ENCODE results near the genes CDK3, RNF157, PRPSAP1, UBE2O and SRSF2.

DNA sequence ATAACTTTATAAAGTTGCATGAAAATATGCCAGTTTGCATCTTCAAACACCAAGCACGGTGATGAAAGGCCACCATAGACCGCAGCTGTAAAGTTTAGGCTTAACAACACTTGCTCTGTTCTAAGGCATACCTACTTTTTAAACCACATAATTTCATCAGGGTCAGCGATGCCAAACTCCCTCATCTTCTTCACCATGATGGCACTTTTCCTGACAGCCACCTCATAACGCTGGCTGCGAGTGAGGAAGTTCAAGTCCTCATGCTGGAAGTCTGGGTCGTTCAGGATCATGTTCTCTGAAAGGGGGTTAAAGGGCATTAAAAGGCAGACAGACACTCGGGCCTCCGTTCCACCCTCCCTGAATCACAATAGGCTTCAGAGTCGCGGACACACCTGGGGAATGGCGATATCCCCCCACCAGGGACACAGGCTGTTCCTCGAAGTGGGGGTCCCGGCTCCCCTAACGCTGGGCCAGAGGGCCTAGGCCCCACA lies 522 bp downstream of the ACOX1 start:
- PRO-cap, 6 experiments, result no peak in any of the 6 experiments
- RAMPAGE, long total RNA, 2 experiments, result no peak in any of the 2 experiments
- RRBS, result no CpG with 5 or more reads among the region's 14 CpGs

DNA sequence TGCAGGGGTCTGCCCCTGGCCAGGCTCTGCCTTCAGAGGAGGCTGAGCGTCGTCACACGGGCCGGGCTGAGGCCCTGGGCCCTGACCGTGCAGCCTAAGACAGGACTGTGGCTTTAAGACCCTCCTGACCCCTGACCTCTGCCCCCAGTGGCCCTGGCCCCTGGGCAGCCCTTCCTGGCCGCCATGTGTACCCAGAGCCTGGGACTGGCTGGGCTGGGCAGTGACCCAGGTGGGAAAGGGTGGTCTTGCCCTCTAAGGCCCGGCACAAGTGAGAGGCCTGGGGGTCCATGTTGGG lies at the start of gene CDK3:
Gene CDK3 (plus strand): TSS at position 117 of the 295 bp plus-strand sequence.
- PRO-cap, 6 experiments, result no peak in any of the 6 experiments
- RAMPAGE, long total RNA, 2 experiments, result no peak in any of the 2 experiments
- RRBS, result no CpG with 5 or more reads among the region's 7 CpGs

DNA sequence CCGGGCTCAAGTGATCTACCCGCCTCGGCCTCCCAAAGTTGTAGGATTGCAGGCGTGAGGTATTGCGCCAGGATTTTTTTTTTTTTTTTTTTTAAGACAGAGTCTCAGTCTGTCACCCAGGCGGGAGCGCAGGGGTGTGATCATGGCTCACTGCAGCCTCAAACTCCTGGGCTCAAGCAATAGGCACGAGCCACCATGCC lies 1.0 kb downstream of the EVPL start:
- PRO-cap, 6 experiments, result no peak in any of the 6 experiments
- RAMPAGE, long total RNA, 2 experiments, result no peak in any of the 2 experiments
- RRBS, result no CpG with 5 or more reads among the region's 8 CpGs

DNA sequence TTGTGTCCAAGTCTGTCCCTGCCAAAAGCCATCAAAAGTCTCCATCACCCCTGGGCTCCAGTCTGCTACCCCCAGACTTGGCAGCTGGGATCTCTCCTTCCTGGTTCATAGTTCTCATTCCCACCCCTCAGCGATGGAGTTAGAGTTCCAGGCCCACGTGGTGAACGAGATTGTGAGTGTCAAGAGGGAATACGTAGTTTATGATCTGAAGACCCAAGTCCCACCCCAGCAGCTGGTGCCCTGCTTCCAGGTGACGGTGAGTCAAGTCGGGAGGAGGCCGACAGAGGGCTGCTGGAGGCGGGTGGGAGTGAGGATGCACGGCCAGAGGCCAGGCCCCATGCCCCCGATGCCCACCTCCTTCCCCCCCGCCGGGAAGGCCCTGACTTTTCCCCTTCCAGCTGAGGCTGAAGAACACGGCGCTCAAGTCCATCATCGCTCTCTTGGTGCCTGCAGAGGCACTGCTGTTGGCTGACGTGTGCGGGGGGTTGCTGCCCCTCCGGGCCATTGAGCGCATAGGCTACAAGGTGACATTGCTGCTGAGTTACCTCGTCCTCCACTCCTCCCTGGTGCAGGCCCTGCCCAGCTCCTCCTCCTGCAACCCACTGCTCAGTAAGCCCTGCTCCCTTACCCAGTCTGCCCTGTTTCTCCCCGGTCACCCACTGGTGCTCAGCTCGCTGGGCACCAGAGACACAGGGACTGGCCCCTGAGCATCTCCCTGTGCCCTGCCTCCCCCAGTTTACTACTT lies 2.3 kb downstream of the ZACN start:
- PRO-cap, 6 experiments, result no peak in any of the 6 experiments
- RAMPAGE, long total RNA, 2 experiments, result no peak in any of the 2 experiments
- RRBS, result 86% methylated on average over 1 of the region's 22 CpGs

- PRO-cap, 6 experiments, result no peak in any of the 6 experiments
- RAMPAGE, long total RNA, 2 experiments, result no peak in any of the 2 experiments
- RRBS, result 81% methylated on average over 3 of the region's 11 CpGs
Measured at GRCh38 chr17:76087970-76088451, 9.0 kb downstream of the ZACN start.

DNA sequence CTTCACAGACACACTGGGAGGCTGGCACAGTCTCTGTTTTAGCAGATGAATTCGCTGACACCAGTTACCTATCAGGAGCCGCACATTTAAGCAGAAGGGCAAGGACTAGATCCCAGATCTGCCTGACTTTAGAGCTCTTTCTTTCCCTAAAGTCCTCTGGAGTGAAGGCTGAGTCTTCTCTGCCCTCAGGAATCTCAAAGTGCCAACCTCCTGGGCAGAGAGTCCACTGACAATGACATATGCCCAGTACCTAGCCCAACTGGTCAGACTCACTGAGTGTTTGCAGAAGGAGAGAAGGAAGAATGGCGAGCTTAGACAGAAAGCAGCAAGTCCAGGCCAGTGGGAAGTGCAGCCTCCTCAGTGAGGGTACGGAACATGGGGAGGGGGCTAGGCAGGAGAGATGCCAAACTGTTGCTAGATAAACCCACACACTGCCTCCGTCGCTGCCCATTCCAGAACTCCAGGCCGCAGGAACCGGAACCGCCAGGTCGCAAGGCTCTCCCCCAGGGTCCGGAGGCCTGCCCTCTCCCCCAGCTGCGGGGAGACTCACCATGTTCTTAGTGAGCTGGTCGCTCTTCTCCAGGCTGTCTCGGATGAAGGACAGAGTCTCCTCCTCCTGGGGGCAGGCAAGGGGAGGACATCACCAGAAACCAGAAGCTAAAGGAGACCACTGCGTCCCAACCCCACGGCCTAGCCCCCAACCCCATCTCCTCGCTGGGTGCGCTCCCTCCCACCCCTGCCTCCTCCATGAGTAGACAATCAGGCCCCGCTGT lies 590 bp downstream of the EXOC7 start:
- PRO-cap, 6 experiments, result no peak in any of the 6 experiments
- RAMPAGE, long total RNA, 2 experiments, result no peak in any of the 2 experiments
- RRBS, result no CpG with 5 or more reads among the region's 19 CpGs

DNA sequence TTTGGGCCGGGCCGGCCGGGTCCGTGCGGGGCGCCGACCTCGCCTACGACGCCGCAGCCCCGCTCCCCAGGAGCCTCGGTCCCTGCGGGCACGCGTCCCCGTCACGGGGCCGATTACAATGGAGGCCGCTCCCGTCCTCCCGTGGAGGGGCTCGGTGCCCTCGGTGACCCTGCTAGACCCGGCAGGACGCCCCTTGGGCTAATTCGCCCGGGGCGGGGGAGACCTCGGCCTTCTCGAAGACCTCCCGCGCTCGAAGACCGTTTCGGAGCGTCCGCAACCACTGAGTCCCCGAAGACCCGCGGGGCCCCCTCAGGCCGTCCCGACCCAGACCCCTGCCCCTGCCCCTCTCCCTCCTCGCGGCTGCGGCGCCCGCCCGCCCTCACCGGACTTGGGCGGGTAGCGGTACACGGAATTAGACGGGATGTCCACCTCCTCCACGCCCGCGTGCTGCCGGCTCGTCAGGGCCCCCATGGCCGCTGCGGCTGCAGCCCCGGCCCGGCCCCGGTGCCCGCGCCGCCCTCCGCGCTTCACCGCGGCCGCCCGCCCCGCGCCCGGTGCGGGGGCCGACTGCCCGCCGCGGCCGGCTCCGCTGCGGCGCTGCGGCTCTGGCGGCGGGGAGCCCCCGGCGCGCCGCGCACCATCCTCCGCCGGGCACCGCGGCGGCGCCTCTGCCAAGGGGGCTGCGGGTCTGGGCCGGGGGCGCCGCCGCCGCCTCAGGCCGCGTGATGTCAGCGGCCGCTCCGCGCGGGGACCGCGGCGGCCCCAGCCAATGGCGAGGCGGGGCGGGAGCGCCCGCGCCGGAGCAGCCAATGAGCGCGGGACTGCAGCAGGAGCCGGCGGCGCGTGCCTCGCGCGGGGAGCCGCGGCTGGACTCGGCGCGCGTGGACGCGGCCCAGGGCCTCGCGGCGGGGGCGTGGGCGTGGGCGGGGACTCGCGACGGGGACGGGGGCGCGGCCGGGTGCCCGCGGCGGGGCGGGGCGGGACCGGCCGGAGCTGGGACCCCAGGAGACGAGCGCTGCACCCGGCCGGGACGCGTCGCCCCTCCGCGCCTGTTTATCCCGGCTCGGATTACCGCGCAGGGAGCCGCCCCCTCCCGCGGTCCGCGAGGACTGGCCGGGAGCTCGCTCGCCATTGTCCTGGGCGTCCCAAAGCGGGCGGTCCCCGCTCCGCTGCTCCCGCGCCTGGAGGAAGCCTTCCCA lies at the start of gene RNF157:
Gene RNF157 (minus strand): TSS at position 724 of the 1,199 bp plus-strand sequence.
- PRO-cap, 6 experiments, result peak in 6 of 6 experiments; most common plus-strand start position 1,131 of the sequence (in 6); most common minus-strand start position 670 of the sequence (in 4)
- RAMPAGE, long total RNA, 2 experiments, result no peak in any of the 2 experiments
- RRBS, result 2% methylated on average over 67 of the region's 187 CpGs

GRCh38 chr17:76256606-76257169 lies 8.5 kb upstream of the UBALD2 start:
- PRO-cap, 6 experiments, result peak in 3 of 6 experiments; most common minus-strand start chr17:76256913 (in 2)
- RAMPAGE, long total RNA, 2 experiments, result no peak in any of the 2 experiments
- RRBS, result no CpG with 5 or more reads among the region's 15 CpGs

DNA sequence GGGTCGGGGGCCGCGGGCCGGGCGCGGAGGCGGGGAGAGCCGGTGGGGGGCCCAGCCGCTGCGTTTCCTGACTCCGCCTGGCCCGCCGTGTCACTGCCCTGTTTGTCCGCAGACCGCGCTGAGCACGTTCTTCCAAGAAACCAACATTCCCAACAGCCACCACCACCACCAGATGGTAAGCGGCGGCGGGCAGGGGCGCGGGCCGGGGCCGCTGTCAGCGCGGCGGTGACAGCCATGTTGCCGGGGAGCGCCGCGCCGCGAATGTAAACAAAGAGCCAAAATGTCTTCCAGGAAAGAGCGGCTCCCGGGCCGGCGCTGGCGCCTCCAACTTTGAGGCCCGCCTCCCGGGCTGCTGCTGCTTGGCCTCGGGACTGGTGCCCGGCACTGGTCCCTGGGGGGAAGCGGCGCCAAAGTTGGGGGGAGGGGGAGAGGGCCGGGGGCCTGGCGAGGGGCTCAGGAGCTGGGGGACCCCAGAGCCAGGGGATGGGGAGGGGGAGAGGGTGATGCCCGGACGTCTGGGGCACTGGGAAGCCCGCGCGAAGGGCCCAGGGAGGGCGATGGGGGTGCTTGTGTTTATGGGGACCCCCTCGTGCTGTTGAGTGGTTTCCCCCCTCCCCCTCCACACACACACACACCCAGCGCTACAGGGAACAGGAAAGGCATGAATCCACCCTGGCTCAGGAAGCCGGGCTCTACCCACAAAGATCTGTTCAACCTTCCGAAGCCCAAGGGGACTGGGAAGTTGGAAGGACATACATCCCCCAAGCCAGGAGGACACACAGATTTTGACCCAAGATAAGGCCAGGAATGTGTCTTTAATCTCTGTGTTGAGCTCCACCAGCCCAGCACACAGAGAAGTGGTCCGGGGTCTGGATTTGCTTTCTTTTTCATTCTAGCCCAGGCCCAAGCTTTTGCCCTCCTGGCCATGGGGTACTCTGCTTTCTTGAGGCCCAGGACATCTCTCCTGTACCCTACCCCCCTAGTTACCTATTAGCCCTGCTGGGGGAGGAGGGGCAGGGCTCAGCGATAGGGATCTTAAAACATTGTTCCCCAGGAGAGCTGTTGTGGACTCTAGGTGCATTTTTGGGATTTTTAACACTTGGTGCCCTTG lies 1.0 kb downstream of the UBALD2 start:
- PRO-cap, 6 experiments, result peak in 6 of 6 experiments; most common plus-strand start position 290 of the sequence (in 2); most common minus-strand start position 265 of the sequence (in 6)
- RAMPAGE, long total RNA, 2 experiments, result no peak in any of the 2 experiments
- RRBS, result 2% methylated on average over 28 of the region's 58 CpGs

DNA sequence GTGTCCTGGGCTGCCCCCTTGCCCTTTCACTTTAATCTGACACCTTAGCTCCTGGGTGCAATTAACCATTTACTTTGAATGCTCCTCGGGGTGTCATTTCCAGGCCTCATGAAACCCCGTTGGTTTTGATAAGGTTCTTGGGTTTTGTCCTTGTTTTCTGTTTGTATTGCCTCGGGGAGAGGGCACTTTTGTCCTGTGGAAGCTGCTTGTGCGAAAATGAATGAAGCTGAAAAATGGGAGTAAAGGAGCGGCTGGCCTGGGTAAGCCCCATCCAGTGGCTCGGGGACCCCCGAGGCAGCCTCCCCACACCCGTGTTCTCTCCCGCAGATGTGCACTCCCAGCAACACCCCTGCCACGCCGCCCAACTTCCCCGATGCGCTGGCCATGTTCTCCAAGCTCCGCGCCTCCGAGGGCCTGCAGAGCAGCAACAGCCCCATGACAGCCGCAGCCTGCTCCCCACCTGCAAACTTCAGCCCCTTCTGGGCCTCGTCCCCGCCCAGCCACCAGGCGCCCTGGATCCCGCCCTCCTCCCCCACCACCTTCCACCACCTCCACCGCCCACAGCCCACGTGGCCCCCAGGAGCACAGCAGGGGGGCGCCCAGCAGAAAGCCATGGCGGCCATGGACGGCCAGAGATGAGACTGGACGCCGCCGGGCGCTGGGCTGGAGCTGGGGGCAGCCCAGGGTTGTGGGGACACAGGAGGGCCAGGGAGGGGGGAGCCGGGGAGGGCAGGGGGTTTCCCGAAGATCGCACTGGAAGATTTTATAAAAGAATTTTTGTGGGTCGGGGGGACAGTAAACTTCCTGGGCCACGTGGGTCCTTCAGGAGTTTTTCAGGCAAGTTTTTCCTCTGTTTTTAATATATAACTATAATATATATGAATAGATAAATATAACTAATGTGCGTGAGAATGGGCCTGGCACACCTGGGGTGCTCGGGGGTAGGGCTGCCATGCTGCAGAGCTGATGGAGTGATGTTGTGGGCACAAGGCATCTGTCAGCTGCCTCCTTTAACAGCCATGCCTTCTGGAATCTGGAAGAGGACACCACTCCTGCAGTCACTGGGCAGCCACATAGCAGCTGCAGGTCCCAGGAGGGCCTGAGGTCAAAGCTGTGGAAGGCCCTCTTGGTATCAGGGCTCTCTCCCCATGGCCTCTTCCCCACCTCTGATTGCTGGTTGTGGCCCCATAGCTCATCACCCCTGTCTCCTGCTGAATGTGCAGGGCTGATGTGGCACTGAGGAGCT lies 5.1 kb downstream of the UBALD2 start:
- PRO-cap, 6 experiments, result no peak in any of the 6 experiments
- RAMPAGE, long total RNA, 2 experiments, result no peak in any of the 2 experiments
- RRBS, result 52% methylated on average over 2 of the region's 37 CpGs

DNA sequence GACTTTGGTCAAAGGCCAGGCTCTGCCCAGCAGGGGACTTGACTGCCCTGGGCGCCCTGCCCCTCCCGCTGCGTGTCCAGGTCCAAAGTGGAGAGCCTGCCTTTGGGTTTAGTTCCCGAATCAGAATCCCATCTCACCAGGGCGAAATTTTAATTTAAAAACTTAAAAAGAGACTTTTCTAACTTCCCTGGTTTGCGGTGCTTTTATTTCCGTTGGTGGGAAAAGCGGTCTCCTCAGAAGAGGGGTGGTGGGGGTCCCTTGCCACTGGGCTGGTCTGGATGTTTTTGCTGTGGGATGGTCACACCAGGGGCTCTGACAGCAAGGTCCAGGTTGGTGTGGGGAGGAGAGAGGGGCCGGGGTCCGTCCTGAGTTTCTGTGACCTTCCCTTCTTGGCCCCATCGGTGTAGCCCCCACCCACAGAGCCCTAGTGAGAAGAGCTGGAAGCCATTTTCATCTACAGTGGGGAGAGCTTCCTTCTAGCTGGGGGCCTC lies 6.0 kb downstream of the UBALD2 start:
- PRO-cap, 6 experiments, result no peak in any of the 6 experiments
- RAMPAGE, long total RNA, 2 experiments, result no peak in any of the 2 experiments
- RRBS, result no CpG with 5 or more reads among the region's 11 CpGs

DNA sequence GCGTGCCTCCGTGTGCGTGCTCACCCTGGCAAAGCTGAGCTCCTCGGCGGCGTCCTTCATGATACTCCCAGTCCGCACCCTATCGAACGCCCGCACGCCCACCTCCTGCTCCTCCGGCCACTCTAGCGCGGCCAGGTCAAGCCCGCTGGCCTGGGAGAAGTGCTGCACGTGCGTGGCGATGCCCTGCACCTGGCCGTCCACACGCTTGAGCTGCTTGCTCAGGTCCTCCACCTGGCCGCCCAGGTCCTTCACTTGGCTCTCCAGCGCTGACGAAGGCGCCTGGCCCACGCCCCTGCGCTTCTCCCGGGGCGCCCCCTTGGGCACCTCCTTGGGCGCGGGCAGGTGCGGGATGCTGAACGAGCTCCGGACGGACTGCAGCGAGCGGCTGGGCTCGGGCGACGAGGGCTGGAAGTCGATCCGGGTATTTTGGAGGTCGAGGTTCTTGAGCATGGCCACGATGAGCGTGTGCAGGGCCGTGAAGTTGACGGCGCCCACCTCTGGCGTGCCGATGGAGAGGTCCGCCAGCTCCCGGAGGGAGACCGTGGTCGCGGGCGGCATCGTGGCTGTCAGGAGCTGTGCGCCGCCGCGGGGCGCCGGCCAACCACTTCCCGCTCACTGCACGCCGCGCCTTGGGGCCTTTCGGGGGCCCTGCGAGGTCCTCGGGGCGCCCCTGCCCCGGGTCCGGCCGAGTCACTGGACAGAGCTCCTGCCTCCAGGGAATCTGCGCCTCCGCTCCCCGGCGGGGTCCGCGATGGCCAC lies 456 bp downstream of the QRICH2 start:
- PRO-cap, 6 experiments, result no peak in any of the 6 experiments
- RAMPAGE, long total RNA, 2 experiments, result no peak in any of the 2 experiments
- RRBS, result 93% methylated on average over 28 of the region's 79 CpGs

- PRO-cap, 6 experiments, result peak in 6 of 6 experiments; most common plus-strand start chr17:76354268 (in 6); most common minus-strand start chr17:76353631 (in 5)
- RAMPAGE, long total RNA, 2 experiments, result start-site peak on the minus strand in 2 of 2 experiments, at chr17:76353620-76353942 at its widest, 32 to 94 reads per replicate
- RRBS, result 2% methylated on average over 45 of the region's 107 CpGs
Measured at GRCh38 chr17:76353469-76354619, at the start of gene PRPSAP1. PRPSAP1 (minus strand) TSS chr17:76353916.

DNA sequence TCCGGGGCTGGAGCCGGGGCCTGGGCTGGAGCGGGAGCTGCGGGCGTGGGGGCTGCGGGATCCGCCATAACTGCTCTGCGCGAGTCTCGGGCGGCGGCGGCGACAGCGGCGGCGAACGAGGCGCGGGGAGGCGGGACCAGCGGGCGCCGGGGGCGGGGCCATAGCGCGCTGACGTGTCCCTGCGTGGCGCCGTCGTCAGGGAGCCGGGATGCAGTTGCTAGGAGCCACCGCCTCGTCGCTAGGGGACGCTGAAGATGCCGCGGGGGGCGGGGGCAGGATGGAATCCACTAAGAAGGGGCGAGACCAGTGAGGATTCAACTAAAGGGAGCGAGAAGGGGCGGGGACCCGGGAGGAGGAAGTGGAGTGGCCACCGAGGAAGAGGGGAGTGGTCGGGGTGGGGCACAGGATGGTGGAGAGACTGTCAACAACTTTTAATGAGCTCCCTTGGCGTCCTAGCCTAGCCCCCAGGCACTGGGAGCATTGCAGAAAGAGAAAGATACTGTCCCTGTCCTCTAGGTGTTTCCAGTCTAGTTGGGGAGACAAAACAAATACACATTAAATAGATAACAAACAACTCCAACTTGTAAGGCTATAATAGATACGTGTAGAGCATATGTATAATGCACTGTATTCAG lies at the start of gene UBE2O:
Gene UBE2O (minus strand): TSS at position 79 of the 635 bp plus-strand sequence.
- PRO-cap, 6 experiments, result peak in 6 of 6 experiments; most common minus-strand start position 77 of the sequence (in 6)
- RAMPAGE, long total RNA, 2 experiments, result no peak in any of the 2 experiments
- RRBS, result under 1% methylated on average over 13 of the region's 48 CpGs

DNA sequence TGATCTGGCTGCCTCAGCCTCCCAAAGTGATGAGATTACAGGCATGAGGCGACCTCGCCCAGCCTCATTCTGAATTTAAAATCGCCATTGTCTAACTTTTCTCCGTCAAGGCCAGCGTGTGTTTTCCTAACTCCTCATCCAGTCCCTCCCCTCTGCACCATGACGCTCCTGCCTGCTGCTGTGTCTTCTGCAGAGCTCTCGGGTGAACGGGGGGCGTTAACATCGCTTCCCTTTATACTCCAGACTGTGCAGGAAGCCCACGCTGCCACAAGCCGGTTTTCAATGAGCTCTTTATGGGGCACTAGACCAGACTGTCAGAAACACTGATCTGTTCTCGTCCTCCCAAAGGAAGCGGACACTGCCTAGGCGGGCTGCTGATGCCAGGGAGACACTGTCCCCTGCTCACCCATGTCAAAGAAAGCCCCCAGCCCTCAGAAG lies 13.2 kb downstream of the AANAT start:
- PRO-cap, 6 experiments, result no peak in any of the 6 experiments
- RAMPAGE, long total RNA, 2 experiments, result no peak in any of the 2 experiments
- RRBS, result no CpG with 5 or more reads among the region's 15 CpGs

- PRO-cap, 6 experiments, result peak in 6 of 6 experiments; most common plus-strand start chr17:76528334 (in 4); most common minus-strand start chr17:76527720 (in 6)
- RAMPAGE, long total RNA, 2 experiments, result no peak in any of the 2 experiments
- RRBS, result 11% methylated on average over 9 of the region's 39 CpGs
Measured at GRCh38 chr17:76527463-76528506, 9.7 kb downstream of the CYGB start.

DNA sequence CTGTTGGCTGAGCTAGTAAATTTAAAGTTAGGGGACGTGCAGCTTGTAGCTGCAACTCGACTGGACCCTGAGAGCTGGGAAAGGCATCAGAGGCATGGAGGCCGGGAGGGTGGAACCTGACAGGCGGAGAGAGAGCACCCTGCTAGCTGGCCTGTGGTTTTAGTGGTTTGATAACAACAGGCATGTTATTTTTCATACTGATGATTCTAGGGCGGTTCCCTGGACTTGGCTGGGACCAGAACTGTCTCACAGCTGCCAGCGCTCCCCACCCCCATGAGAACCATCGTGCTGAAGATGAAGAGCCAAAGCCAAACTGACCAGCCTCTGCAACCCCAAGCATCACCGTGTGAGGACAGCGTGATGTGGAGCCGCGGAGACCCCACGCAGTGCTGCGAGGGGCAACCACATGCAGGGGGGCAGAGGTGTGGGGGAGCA lies 28.5 kb downstream of the MXRA7 start:
- PRO-cap, 6 experiments, result peak in 5 of 6 experiments; most common plus-strand start position 311 of the sequence (in 1); most common minus-strand start position 164 of the sequence (in 5)
- RAMPAGE, long total RNA, 2 experiments, result no peak in any of the 2 experiments
- RRBS, result no CpG with 5 or more reads among the region's 13 CpGs

GRCh38 chr17:76687909-76688818 lies 22.6 kb downstream of the MXRA7 start:
- PRO-cap, 6 experiments, result peak in 2 of 6 experiments; most common plus-strand start chr17:76688710 (in 2); most common minus-strand start chr17:76688647 (in 1)
- RAMPAGE, long total RNA, 2 experiments, result start-site peak on the minus strand in 2 of 2 experiments, at chr17:76688113-76688730 at its widest, 21 to 101 reads per replicate
- RRBS, result no CpG with 5 or more reads among the region's 22 CpGs

GRCh38 chr17:76735408-76735844 lies 1.7 kb downstream of the SRSF2 start:
- PRO-cap, 6 experiments, result no peak in any of the 6 experiments
- RAMPAGE, long total RNA, 2 experiments, result no peak in any of the 2 experiments
- RRBS, result no CpG with 5 or more reads among the region's 2 CpGs

GRCh38 chr17:76737223-76737458 lies at the start of gene SRSF2:
SRSF2 (minus strand) TSS chr17:76737331.
- PRO-cap, 6 experiments, result peak in 6 of 6 experiments; most common minus-strand start chr17:76737320 (in 4)
- RAMPAGE, long total RNA, 2 experiments, result start-site peak on the minus strand in 2 of 2 experiments, at chr17:76737311-76737365 at its widest, 57 to 72 reads per replicate
- RRBS, result 1% methylated on average over 10 of the region's 28 CpGs